Melanocyte of skin (primary cell): ENCODE results near the genes BRS3, GPR101, CXorf66, MAGEC2 and SPANXN4.

DNA sequence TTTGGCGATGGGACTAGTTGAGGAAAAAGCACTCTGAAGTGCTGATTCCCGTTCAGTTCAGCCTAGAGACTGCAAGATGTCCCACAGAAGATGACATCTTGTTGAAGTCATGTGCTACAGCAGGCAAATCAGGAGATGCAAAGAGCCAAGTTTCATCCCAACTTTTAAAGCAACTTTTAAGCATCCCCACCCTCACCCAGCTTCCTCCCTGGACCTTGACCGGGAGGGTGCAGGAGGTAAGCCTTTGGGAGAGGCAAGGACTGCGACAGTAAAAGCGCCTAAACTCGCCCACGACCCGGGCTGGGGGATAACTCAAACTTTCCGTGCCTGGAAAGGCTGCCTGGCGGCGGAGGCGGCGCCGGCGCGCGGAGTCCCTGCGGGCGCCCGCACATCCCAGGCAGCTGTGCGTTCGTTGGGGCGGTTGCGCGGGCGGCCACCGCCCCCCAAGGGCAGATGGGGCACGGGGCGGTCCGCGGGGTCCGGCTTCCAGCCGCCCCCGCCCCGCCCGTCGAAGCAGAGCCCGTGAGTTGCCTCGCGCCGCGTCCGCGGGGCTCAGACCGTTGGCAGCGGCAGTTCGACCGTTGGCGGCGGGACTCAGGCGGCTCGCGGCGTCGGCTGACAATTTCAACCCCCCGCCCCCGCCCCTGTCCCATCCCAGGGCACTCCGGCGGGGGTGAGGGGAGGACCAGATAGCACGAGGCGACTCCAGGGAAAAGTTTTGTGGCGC, 565 bp downstream of the MAP7D3 start:
- CAGE, long polyA plus RNA, 2 experiments = no peak in any of the 2 experiments

DNA sequence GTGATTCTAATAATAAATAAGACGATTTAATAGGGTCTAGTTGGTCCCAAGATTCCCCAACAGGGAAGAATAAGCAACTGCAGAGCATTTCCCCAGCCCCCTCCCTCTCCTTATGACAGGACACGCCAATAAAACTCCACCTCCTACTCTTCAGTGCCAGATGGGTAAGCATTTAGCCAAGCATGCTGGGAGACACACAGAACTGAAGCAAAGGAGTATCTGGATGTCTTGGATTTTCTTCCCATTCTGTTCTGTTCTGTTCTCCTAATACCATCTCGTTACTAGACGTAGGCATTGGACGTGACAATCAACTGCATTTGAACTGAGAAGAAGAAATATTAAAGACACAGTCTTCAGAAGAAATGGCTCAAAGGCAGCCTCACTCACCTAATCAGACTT, at the start of gene BRS3:
Gene BRS3, plus strand, starts transcription at position 195 of the 399 bp plus-strand sequence.
- CAGE, long polyA plus RNA, 2 experiments = no peak in any of the 2 experiments

- CAGE, long polyA plus RNA, 2 experiments = no peak in any of the 2 experiments
These were observed 54.5 kb downstream of the VGLL1 start for GRCh38 chrX:136586513-136586835.

DNA sequence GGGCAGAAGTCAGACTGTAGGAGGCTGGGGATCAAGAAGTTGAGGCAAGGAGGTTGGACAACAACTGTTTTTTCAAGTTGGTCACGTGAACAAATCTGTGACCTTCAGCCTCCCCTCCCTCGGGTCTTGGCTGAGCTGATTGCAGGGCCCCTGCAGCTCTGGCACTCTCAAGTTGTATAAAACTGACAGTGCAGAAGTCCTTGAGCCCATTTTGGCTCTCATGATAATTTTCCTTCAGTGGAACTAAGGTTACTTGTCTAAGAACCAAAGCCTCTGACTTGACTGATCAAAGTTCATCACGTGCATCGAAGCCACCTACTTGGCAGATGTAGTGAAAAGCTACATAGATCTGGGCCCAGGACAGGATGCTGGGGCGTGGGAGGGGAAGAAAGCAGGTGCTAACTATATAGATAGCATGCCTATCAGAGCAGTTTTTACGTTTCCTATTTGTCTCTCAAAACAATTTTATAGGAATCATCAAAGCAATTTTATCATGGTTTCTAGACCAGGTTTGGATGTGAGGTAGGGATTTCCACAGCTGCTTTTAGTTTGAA, 1.4 kb upstream of the CD40LG start:
- CAGE, long polyA plus RNA, 2 experiments = no peak in any of the 2 experiments

DNA sequence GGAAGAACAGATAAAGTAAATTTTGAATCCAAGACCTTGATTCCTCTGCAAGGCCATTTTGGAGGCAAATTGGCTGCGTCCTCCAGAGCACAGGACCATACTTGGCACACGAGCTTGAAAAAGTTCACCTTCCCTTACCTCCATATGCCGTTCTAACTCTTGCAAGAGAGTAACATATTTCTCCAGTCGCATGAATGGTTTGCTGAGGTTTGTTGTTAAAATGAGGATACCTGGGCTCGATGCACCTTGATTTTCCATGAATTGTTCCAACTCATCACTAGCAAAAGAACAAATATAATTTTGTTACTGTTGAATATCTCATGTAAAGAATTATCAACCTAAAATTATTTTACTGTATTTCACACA, 42.5 kb downstream of the CD40LG start:
- CAGE, long polyA plus RNA, 2 experiments = no peak in any of the 2 experiments

GRCh38 chrX:136935521-136936022, 55.0 kb upstream of the RBMX start:
- CAGE, long polyA plus RNA, 2 experiments = no peak in any of the 2 experiments

DNA sequence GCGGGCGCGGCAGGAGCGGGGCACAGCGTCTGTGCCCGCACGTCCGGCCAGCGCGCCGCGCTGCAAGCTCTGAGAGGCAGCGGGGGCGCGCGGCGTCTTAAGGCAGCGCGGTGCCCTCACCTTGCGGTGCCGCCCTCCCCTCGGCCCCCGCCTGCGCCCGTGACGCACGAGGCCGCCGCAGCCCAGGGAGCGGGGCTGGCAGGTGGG, at the start of gene GPR101:
Gene GPR101, minus strand, starts transcription at position 71 of the 207 bp plus-strand sequence.
- CAGE, long polyA plus RNA, 2 experiments = no peak in any of the 2 experiments

- CAGE, long polyA plus RNA, 2 experiments = no peak in any of the 2 experiments
These were observed 16.0 kb upstream of the ZIC3 start for GRCh38 chrX:137549754-137550464.

- CAGE, long polyA plus RNA, 2 experiments = no peak in any of the 2 experiments
These were observed 435.3 kb downstream of the ZIC3 start for GRCh38 chrX:138001290-138001489.

DNA sequence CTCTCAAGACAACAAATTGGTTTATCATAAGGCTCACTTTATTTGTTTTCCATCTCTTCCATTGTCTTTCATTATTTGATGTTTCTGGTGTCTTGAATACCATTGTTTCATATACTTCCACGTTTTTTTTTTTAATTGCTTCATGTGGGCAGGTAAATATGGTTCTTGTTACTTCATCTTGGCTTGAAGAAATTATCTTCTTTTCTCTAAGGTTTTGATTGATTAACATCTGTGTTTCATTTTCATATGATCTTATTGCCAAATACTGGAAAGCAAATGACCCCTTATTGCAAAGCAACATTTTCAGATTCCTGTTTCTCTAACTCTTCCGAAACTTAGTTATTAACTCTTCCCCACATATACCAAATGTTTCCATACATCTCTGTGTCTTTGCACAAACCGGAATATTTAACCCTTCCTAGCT, 565.4 kb downstream of the ZIC3 start:
- CAGE, long polyA plus RNA, 2 experiments = no peak in any of the 2 experiments

DNA sequence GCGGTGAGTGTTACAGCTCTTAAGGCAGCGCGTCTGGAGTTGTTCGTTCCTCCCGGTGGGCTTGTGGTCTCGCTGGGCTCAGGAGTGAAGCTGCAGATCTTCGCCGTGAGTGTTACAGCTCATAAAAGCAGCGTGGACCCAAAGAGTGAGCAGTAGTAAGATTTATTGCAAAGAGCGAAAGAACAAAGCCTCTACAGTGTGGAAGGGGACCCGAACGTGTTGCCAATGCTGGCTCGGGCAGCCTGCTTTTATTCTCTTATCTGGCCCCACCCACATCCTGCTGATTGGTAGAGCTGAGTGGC, 291.7 kb upstream of the FGF13 start:
- CAGE, long polyA plus RNA, 2 experiments = no peak in any of the 2 experiments

DNA sequence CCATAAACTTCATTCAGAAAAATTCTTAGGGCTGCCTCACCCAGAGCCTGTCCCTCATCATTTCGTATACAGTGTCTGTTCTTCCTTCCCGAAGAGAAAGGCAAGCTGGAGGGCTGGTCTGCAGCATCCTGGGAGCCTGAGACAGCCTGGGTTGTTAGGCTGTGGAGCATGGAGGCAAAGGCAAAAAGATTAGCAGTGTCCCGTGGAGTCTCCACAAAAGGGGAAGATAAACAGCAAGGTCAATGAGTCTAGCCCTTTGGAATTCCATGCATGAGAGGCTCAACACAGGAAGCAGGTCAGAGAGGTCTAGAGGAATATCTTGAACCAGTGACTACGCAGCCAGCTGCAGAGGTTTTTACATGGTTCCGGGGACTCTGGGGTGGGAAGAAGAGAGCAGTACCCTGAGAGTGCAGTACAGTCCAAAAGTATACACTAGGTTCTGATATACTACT, 12.1 kb upstream of the MCF2 start:
- CAGE, long polyA plus RNA, 2 experiments = no peak in any of the 2 experiments

DNA sequence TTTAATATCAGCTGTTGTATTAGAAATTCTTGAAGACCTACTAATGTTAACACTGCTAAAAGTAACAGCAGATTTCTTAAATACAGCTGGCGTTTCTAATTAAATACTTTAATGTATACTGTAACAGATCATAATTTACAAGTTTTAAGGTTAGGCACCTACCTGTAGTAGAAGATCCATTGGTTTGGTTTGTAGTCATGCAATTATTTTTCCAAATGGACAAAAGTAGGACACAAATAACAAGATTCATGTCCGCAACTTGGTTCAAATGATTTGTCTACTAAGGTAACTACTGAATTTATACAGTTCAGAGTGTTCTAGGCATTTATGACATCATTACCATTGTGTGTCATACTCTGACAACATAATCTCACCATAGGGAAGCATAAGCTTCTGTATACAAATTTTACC, at the start of gene CXorf66:
Gene CXorf66, minus strand, starts transcription at position 275 of the 411 bp plus-strand sequence.
- CAGE, long polyA plus RNA, 2 experiments = no peak in any of the 2 experiments

DNA sequence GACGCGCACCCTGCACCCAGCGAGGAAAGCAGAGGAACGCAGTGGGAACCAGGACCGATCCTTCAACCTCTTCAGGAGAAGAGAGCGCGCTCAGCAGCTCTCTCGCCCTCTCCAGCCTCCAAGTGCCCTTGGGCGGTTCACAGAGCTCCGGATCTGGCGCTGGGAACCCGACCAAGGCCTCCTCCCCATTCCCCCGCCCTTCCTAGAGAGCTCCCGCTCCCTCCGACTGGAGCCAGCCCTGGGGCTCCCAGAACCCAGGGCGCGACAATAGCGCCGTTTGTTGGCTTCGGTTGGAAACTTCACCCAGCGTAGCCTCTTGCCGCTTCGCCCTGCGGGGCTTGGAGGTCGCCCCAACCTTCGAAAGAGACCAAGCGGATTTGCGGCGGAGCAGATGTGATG, 3.1 kb upstream of the SOX3 start:
- CAGE, long polyA plus RNA, 2 experiments = no peak in any of the 2 experiments

- CAGE, long polyA plus RNA, 2 experiments = no peak in any of the 2 experiments
These were observed 208.0 kb upstream of the SOX3 start for GRCh38 chrX:140712571-140713536.

DNA sequence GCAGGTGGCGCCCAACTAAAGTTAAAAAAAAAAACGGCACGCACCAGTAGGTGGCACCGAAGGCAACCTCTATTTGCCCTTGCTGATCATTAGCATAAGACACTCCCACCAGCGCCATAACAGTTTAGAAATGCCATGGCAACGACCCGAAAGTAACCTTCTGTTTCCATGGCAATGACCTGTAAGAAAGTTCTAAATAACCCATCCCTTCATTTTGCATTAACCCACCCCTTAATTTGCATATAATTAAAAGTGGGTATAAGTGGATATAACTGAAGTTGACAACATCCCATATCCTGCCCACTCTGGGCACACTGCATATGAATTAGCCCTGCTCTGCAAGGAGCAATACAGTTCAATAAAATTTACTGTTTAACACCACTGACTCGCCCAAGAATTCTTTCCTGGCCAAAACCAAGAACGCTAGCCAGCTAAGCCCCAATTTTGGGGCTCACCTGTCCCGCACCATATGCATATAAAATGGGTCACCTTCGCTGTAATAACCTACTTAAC, 83.8 kb upstream of the SPANXB1 start:
- CAGE, long polyA plus RNA, 2 experiments = no peak in any of the 2 experiments

DNA sequence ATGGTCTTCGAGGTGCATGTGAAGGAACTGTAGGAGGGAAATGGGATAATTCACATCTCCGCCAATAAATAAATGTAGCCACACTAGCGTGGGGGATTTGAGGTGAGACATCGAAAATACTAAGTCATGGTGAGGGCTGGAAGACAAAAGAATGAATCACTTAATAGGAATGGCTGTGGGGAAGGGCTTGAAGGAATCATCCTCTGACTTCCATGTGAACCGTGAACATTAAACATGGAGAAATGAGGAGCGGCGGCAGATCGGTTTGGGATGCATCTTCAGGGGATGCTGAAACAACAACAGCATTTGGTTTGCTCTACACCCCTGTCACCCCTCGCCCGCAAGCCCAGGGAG, 284 bp upstream of the SPANXB1 start:
- CAGE, long polyA plus RNA, 2 experiments = no peak in any of the 2 experiments

DNA sequence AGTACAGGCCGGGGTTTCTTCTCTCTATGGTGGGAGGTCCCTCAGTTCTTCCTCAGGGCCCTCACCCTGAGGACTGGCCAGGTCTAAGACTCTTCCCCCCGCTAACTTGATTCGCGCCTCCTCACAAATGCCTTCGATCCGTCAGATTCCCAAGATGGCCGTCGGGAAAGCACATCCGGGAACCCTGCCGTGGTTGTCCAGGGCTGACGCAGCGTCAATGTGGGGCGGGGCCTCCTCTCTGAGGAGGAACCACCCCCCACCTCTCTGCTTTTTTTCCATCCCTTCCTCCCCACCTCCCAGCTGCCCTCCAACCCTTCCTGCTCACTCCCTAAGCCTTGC, at the start of gene MAGEC2:
Gene MAGEC2, minus strand, starts transcription at position 171 of the 339 bp plus-strand sequence.
- CAGE, long polyA plus RNA, 2 experiments = no peak in any of the 2 experiments

- CAGE, long polyA plus RNA, 2 experiments = no peak in any of the 2 experiments
These were observed at the start of gene SPANXN4 for GRCh38 chrX:143025834-143026056. Gene SPANXN4 (plus strand): TSS chrX:143025928.

DNA sequence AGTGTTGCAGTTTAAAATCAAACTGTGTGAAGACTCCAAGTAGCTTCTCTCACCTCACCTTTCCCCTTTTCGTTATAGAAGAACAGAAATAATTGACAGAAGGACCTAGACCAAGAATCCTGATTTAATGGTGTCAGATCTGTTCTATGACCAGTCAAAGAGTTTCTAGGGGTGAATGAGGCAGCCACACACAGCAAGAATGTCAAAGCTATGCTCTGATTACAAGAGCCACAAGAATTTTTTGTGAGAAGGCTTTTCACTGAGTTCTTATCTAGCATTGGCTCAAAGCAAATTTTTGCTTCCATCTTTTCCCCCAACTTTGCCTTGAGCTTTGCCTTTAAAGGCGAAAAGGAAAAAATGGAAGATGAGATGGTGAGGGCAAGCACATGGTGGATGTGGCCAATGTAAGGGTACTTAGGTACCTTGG, 23.4 kb downstream of the FMR1 start:
- CAGE, long polyA plus RNA, 2 experiments = no peak in any of the 2 experiments